ENCODE data around the genes IMMT and CHMP3.

DNA sequence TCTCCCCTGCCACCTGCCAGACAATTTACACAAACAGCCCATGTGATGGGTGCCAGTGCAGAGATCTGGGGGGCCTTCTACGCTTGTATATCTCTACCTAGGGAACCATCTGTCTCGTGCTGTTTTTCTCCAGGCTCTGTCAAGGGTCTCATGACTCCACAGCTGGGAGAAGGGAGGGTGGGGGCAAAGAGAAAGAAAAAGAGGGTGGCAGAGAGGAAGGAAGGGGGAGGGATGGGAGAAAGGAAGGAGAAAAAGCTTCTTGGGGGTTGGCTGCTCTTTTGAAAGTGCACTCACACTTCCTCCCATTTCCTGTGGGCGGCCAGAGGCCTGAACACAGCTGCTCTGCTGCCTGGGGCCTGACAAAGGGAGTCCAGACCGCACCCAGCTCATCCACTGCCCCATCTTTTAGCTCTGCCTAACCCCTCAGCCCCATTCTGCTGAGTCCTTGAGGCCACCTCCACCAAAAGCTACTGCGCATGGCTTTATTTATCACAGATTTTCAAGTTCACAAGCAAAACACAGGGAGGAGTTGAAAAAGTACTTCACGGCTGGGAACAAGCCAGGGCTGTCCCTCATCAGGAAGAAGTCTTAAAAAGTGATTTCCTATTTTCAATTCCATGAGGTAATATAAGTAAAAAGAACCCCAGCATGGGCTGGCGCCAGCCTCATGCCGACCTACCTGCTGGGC lies 69.2 kb downstream of the POLR1A start:
- RRBS = no CpG with 5 or more reads among the region's 8 CpGs

DNA sequence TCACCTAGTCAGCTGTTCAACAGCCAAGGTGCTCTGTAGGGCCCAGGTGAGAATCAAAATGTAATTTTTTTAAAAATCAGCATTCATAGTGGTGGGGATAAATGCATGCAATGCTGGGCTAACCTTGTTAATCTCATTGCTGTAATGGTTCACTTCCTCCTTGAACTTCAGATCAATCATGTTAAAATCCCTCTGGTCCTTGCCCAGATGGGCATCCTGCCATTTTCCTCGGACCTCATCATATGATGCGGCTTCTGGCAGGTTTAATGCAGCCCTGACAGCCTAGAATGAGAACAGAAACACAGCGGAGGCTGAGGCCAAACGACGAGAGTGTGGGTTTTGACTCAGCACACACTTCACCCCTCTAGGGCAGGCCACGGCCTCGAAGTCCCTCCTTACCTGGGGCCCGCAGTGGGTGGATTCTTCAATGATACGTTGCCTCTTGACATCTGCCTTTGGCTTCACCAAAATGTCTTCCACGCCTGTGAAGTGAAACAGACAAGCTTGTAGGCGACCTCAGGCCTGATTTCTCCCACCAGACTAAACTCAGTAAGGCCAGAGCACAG lies 56.8 kb downstream of the POLR1A start:
- RRBS = no CpG with 5 or more reads among the region's 11 CpGs

GRCh38 chr2:86195304-86196275 lies at the start of gene IMMT:
Gene IMMT, minus strand, starts transcription at chr2:86195462.
- RRBS = 1% methylated on average over 12 of the region's 74 CpGs

- RRBS = no CpG with 5 or more reads among the region's 4 CpGs
Observed at GRCh38 chr2:86201945-86202451, 2.7 kb downstream of the MRPL35 start.

DNA sequence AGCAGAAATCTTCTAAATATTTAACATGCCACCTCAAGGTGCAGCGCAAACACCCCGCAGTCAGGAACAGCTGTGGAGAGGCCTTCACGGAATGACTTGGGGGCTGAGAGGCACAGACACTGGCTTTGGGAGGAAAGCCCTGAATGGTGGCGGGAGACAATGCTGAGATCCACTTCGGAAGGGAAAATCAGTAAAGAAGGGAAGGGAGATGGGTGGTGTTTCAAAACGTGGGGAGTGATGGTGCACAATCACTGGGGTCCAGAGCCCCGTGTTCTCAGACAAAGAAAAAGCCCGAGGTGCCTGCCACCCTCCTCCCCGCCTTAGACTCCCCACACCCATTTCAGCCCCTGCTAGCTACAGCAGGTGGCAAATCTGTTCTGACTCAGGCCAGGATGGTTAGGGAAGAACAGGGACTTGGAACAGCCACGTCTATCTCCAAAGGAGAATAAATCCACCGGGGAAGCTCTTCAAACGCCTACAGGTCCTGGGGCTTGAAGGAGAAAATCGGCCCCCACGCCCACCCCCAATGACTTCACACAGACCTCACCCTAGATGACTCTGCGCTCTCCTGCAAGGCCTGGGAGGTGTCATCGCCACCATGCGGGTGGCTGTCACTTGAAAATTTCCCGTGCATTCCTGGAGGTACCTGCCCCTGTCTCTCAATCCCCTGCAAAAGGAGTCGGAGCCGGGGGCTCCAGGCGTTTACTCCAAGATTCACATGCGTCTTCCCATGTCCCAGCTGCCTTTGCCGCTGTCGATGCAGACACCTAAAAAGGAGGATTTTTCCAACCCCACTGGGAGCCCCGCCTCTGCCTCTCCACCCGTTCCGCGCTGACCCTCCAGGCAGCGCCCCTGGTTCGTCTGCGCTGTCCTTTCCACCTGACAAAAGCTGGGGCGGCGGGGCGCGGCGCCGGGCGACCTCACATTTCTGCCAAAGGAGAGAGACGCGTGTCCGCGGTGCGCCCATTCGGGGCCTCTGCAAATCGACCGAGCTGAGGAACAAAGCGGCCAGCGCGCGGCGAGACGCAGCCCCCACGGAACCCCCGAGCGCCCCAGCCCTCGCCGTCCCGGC lies 915 bp downstream of the REEP1 start:
- RRBS = no CpG with 5 or more reads among the region's 58 CpGs

- RRBS = no CpG with 5 or more reads among the region's 4 CpGs
Observed at GRCh38 chr2:86398977-86399411, 42.2 kb upstream of the KDM3A start.

DNA sequence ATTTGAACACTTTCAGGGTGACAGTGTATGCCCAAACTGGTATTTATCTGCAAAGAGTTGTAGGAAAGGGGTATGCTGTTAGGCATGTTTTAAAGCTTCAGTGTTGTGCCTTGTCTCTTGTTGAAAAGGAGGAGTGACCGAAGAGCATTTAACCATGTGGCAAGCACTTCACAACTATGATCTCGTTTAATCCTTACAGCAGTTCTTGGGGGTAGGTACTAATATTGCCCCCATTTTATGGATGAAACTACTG lies 2.1 kb downstream of the KDM3A start:
- RRBS = no CpG with 5 or more reads among the region's 2 CpGs

DNA sequence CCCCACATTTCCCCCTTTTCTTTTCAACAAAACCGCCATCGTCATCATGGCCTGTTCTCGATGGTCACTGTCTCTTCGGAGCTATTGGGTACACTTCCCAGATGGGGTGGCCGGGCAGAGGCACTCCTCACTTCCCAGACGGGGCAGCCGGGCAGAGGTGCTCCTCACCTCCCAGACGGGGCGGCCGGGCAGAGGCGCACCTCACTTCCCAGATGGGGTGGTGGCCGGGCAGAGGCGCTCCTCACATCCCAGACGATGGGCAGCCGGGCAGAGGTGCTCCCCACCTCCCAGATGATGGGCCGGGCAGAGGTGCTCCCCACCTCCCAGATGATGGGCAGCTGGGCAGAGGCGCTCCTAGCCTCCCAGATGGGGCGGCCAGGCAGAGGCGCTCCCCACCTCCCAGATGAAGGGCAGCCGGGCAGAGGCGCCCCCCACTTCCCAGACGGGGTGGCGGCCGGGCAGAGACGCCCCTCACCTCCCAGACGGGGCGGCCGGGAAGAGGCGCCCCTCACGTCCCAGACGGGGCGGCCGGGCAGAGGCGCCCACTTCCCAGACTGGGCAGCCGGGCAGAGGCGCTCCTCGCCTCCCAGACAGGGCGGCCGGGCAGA lies 14.5 kb downstream of the CHMP3 start:
- RRBS = no CpG with 5 or more reads among the region's 39 CpGs

DNA sequence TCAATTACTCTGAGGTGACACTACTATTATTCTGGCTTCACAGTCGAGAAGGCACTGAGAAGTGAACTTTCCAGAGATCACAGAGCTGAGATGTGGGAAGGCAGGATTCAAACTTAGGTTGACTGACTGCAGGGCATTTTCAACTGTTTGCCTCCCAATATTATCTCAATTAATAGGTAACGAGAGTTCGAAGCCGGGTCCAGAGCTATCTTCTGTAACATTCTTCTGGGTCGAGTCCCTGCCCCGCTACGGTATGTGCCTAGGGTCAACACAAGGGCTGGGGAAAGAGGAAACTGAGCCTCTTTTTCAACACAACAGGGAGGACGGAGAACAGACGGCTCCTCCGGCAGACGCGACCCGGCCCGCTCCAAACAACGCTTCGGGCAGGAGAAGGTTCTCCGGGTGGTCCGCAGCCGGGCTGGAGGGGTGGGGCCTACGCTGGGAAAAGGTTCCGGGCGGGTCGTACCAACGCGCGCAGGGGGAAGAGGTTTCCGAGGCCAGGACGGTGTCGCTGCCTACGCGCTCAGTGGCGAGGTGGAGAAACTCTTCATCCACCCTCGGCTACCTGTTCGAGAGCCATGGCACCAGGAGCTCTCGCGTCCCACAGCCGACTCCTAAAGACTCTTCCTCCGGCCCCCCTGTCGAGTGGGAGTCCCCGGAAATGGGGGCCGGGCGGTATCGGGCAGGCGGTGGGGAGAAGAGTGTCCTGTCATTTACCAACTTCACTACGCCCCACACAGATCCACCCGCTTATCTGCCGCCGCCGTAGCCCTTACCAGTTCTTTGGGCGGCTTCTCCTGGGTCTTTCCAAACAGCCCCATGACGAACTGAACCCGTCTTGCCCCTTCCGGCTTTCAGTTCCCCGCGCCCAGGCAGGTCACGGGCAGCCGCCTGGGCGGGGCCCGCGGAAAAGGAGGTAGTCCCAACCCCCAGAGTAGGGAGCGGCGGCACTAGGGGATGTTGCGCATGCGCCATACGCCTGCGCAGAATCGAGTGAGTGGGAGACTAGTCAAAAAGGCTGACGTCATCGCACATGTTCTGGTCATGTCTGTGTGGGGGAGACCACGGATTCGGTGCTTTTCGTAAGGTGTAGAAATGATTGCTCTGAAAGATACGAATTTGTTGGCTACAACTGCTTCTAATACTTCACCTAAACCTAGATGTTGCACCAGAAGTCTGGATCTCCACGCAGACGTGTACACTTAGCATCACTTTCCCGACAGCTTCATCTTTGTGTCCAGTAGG lies at the start of gene CHMP3:
CHMP3 (minus strand) TSS at position 916 of the 1,245 bp plus-strand sequence.
- RRBS = 3% methylated on average over 3 of the region's 76 CpGs

- RRBS = no CpG with 5 or more reads among the region's 3 CpGs
Observed at GRCh38 chr2:86603672-86604120, 20.0 kb downstream of the RNF103 start.

DNA sequence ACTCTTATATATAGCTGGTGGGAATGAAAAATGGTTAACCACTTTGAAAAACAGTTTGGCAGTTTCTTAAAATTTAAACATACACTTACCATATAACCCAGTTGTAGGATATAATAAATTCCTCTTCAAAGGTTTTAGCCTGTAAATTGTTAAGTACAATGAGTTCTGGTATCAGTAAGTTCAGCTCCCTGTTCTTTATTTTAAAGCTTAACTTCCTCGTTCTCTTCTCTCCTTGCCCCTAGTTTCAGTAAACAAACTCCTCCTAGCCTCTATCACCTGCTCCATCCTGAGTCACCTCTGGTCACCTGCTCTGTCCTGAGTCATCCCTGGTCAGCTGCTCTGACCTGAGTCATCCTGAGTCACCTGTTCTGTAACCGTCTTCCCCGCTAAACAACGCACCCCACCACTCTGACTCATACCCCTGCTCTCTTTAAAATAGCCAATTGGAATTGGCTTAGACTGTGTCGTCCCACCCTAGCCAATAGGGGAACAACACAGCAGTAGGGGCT lies 25.1 kb upstream of the RMND5A start:
- RRBS = no CpG with 5 or more reads among the region's 5 CpGs

DNA sequence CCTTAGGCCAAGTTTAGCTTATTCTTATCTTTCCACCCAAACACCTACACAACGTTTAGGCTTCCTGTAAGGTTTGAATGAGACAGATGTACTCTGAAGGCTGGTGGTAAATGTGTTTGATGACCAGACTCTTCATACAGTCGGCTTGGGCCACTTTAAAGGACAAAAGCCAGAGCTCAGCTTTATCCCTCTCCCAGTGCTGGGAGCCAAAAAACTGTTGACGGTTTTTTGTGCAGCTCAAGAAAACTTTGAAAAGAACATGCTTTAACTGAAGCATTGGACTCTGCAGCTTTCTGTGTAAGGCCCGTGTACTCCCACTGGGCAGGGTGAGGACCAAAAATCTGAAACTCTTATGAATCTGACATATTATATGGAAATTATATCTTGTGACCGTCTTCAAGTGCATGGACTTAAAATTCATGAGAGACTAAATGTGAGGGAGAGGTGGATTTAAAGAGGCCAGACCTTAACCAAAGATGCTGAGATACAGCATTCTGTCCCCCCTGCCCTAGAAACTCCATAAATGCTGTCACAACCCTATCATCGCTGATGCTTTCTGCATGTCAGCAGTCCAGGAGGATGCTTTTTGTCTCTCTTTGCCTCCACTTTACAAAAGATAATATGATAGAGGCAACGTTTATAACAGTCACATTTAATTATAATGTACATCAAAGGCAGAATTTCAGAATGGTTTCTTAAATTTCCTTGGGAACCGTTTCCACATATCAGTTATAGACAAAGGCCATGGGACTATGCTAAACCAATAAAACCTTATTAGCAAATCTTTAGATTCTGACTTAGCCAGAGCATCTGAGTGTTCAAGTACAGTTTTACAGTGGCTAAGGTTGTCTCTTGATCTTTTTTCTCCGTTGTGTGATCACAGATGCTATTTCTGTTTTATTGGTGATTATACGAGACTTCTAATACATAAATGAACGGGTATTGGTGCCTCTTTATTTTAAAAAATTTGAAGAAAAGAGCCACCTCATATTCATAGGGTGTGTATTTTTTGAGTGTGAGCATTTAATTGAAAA lies 15.0 kb downstream of the CD8A start:
- RRBS = no CpG with 5 or more reads among the region's 11 CpGs

GRCh38 chr2:86791174-86791705 lies 527 bp upstream of the CD8A start:
- RRBS = no CpG with 5 or more reads among the region's 14 CpGs

DNA sequence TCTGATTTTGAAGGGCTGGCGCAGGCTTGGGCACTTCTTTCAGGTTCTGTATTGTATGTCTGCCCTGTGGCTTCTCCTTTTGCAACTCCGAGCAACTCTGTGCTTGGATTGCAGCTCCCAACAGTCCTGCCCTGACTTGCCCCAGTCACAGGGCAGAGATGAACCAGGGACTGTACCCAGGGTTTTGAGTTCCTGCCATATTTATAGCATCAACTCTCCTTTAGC lies 31.1 kb upstream of the CD8A start:
- RRBS = no CpG with 5 or more reads among the region's 2 CpGs

DNA sequence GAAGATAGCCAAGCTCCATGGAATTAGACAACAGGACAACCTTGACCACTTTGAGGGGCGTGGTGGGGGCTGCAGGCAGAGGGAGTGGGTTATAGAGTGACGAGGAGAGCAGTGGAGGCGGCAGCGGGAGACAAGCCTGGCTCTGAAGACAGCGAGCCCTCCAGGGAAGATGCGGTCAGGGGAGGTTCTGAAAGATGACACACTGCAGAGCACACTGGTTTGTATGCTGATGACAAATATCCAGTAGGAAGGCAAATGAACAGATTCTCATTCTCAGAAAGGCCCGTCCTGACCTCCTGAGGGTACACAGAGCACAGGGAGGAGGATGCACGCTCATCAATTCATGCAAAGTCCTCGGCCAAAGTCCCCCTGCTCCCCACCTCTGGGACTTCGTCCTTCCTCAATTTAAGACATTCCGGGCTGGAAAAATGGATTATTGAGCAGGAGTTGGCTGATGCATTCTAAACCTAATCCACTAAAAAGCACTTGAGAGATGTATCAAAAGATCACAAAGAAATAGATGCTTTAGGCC lies 2.6 kb downstream of the PLGLB1 start:
- RRBS = no CpG with 5 or more reads among the region's 11 CpGs

DNA sequence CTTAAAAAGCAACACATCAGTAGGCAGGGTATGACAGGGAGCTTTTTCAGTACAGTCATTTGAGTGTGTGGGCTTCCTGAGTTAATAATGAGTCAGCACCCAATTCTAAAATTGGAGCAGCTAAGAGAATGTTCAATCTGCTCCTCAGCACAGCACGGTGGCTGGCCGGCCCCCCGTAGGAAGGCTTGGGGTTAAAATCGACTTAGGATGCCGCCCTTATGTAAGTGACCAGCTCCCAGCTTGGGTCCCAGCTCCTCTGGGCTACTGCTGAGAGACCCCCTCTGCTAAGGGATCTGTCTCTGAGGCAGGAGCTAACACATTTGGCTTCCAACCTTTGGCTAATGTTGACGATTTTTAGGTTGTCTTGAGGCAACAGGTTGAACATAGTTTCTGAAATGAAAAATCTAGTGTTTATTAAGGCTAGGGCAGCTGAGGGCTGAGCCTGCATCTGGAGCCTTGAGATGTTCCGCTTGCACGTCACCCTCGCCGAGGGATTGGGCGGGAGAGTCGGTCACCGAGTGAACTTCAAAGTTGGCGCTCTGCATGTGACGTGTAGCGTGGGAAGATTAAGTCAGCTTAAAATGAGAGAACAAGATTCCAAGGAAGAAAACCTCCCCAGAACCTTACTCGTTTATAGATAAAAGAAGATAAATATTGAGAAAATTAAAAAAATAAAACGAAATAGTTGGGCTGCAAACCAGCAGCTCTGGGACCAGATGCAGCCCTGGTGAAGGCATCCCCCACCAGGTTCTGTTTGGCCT lies 291.2 kb upstream of the PLGLB2 start:
- RRBS = no CpG with 5 or more reads among the region's 18 CpGs

DNA sequence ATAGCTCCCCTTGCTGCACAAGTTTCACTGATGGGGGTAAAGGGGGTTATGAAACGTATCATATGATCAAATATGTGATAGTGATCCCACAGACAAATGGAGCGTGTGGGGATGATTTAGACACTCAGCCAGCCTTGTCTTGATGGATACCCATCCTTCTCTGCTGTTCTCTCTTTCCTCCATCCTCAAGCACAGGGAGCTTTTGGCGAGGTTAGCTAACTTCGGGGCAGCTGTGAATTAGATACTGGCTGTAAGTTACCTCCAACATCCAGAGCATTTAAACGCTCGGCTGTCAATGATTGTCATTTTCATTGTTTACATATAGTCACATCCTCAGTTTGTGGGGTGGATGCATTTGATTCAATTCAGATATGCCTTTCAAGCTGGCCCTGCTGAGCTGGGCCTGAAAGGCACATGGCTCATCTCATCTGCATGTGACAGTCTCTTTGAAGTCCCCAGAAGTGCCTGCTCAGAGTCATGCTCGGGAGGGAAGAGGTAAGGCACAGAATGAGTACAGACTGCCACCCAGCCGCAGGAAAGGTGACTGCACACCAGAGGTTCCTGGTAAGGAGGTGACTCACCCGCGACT lies 281.4 kb upstream of the PLGLB2 start:
- RRBS = no CpG with 5 or more reads among the region's 10 CpGs

DNA sequence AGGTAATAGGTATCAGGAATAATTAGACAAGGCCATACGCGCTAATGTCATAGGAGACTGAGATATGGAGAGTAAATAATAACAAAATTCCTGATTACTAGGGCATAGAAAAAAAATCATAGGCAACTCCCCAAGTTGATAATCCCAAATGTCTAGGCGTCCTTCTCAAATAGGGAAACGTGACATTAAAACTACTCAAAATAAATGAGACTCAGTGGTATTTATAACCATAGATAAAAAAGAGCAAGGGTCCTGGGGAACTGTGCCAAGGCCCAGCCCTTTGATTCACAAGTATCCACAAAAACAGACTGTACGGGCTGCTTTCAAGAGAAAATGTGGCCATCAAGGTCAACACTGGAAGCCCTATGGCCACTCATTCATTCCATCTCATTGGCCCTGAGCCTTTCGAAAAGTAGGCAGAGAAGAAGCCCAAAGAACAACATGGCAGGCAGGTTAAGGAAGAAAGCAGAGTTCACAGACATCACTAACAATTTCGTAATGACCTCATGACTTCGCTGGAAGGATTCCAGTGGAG lies 252.7 kb upstream of the PLGLB2 start:
- RRBS = no CpG with 5 or more reads among the region's 8 CpGs

DNA sequence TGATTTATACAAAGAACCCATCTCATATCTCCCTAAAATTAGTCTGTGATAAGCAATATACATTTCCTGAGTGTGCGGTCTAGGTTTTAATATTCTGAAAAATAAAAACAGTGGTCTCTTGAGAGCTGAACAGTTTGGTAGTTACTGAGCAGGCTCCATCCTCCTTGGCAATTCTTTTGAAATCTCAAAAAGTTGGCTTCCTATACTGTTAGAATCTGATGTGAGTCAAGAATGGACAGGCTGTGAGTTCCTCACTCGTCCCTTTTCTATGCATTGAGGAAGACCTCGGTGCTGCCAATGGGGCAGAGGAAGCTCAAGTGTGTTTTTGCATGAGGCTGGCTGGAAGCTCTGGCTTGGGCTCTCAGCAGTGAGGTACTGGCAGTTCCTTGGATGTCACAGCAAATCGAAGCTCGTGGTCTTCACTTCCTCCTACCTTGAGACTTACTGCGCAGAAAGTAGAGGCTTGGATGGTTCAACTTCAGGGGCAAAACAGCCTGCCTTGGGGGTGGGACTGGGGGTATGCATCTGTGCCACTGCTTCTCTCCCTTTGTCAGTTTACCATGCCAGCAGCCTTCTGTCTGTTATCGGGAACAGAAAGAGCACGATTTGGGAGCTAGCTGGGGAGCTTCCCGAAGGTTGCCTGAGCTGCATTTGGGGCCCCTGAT lies 229.9 kb upstream of the PLGLB2 start:
- RRBS = no CpG with 5 or more reads among the region's 9 CpGs

All from GM12892 (cell line).